ENCODE data around the gene IL20RA.

GRCh38 chr6:136266819-136267875, 17.0 kb upstream of the MTFR2 start:
- PRO-cap, 2 experiments = no peak in any of the 2 experiments

DNA sequence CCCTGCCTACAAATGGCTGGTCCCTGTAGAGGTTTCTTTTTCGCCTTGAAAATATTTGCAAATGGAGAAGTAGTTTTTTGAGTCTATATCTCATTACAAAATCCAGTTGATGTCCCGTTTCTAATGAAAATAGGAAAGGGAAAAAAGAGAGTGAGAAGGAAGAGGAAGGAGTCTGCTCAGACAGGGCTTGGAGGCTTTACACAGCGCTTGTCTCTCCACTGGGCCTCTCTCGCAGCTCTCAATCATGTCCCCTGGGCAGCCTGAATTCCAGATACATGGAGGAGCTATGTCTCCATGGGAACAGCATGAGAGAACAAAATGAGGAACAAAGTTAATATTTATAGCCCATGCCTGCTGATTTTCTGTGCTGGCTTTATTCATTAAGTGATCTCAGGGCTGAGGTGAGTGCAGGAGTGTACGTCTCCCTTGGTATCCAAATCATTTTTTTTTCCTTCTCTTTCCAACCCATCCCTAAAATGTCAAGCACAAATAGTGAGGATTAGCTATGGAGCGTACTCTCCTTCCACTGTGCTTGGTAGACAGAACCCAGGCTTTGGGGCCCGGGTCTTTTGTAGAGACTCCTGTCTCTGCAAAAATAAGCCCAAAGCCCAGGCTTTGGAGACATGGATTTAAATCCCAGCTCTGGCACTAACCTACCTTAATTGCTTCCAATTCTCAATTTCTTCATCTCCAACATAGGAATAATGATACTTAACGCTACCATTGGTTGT, 35.4 kb upstream of the BCLAF1 start:
- PRO-cap, 2 experiments = no peak in any of the 2 experiments

DNA sequence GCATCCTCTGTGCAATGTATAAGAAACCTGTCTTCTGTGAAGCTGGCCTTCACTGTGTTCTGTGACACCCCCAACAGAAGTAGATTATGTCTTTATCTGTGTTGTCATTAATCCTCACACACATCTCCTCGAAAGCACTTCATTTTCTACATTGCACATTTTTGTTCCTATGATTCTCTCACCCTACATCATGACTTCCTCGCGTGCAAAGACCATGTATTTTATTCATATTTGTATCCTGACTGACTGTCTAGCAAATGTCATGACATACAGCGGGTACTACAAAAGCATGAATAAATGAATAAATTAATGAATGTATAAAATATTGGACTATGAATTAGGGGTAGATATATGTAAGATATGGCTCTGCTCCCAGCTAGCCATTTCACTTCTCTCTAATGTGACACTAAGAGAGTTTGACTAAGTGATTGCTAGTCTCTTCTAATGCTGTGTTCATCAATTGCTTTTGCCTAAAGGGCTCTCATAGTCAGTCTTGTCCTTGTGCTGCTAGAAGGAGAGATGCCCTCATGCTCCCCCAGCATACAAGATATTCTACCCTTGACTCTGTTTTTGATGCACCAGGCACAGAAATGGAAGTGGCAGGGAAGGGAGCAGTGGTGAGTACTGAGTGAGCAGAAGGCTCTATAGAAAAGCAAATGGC, 83.2 kb downstream of the MAP3K5 start:
- PRO-cap, 2 experiments = no peak in any of the 2 experiments

GRCh38 chr6:136720183-136720923, 71.9 kb downstream of the MAP3K5 start:
- PRO-cap, 2 experiments = no peak in any of the 2 experiments

DNA sequence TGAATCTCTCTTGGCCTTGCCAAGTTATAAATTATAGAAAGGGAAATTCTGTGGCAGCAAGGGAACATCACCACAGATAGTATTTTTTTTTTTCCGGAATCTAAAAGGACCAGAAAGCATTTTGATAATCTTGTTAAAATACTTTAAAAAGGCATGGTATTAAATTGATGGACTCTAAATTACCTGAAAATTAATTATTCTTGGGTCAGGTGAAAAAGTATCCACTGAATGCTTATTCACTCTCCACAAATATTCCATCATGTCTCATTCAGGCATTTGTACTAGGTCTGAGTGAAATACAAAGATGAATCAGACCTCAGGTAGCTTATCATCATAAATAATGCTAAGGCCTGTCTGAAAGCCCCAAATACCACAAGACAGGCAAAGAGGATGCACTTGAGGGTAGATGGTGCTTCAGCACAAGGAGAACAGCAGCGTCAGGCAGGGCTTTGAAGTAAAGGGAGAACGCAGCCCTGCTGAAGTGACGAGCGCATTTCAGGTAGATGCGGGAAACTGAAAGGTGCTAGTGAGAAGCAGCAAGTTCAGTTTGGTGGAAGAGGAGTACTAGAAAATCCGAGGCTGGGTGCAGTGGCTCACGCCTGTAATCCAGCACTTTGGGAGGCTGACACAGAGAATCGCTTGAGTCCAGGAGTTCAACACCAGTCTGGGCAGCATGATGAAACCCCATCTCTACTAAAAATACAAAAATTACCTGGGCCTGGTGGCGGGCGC, 38.7 kb downstream of the MAP3K5 start:
- PRO-cap, 2 experiments = no peak in any of the 2 experiments

DNA sequence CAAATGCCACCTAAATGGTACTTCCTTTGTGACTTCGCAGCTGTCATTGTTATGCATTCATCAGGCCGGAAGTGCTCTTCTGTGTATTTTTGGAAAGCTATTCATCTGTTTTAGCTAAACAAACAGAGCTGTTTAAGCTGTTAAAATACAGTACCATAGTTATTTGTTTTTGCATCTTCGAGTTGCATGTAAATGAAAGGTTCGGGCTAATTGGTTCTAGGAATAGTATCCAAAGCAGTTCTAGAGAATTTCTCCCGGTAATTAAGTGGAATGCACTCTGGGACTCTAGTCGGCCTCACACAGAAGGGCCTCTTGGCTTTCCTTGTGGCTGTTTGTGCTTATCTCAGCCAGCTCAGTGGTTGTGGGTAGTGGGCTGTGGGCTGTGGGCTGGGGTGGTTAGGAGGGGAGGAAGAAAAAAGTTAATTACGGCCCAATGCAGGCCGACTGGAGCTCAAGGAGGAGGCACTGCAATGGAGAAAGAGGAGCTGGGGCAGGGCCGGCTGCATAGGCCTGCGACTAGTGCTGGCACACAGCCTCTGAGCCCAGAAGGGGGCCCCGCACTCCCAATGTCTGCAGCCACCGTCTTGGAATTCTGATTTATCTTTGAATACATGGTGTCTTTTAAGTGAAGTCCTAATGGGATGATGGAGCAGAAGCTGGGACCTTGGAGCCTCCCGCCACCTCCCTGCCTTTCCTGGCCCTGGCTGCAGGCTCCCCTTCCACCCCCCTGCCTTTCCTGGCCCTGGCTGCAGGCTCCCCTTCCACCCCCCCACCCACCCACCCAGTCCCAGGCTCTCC, 35.0 kb downstream of the SLC35D3 start:
- PRO-cap, 2 experiments = no peak in any of the 2 experiments

GRCh38 chr6:137044829-137045460, at the start of gene IL20RA:
Gene IL20RA (minus strand): TSS chr6:137044965.
- PRO-cap, 2 experiments = no peak in any of the 2 experiments

- PRO-cap, 2 experiments = peak in 2 of 2 experiments; most common plus-strand start chr6:137241949 (in 2); most common minus-strand start chr6:137241778 (in 1)
Observed at GRCh38 chr6:137241575-137242149, 22.5 kb upstream of the IFNGR1 start.

DNA sequence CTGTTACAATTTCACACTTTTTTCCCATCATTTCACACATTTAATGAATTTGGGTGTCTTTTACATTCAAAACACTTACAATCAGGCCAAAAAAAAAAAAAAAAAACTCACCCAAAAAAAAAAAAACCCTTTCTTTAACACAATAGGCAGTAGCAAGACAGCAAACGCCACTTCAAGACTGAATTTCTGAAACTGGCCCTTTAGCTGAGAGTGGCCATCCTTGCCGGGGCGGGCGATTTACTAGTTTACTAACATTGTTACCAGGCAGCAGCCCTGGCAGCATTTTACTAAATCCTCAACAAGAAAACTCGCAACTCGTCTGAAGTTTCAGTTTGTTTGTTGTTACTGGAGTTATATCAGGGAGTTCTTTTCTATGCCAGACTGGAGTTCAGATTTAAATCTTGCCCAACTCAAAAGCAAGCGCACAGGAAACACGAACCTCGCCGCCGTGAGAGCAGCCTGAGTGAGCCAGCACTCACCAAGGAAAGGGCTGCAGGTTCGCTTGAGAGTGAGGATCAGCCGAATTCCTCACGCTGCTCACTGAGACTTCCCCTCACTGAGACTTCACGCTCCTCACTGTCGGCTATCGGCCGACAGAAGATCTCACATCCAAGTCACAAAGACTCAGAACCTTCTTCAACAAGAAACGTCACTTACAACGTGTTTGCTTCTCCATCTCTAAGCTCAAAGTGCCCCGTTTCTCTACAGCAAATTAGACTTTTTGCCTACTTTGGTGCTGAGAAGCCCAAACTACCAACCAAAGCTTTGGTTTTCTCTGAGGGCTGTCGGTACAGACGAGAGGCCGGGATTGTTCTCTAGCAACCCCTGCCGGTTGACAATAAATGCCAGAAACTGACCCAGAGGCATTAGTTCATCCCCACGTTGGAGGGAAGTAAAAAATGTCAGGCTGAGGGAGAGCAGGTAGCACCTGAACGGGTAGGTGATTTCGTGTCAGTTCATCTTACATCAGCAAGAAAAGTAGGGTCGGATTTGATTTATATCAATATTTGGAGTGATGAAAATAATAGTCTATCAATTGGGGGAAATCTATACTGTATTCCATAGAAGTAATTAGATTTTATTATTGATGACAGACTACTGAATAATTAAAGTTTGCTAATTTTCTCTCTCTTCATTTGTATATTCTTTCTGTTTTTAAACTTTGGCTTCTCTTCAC, 78.8 kb downstream of the OLIG3 start:
- PRO-cap, 2 experiments = peak in 2 of 2 experiments; most common minus-strand start position 542 of the sequence (in 1)

- PRO-cap, 2 experiments = peak in 2 of 2 experiments; most common minus-strand start chr6:137707784 (in 2)
Observed at GRCh38 chr6:137707451-137707889, 159.6 kb upstream of the TNFAIP3 start.

DNA sequence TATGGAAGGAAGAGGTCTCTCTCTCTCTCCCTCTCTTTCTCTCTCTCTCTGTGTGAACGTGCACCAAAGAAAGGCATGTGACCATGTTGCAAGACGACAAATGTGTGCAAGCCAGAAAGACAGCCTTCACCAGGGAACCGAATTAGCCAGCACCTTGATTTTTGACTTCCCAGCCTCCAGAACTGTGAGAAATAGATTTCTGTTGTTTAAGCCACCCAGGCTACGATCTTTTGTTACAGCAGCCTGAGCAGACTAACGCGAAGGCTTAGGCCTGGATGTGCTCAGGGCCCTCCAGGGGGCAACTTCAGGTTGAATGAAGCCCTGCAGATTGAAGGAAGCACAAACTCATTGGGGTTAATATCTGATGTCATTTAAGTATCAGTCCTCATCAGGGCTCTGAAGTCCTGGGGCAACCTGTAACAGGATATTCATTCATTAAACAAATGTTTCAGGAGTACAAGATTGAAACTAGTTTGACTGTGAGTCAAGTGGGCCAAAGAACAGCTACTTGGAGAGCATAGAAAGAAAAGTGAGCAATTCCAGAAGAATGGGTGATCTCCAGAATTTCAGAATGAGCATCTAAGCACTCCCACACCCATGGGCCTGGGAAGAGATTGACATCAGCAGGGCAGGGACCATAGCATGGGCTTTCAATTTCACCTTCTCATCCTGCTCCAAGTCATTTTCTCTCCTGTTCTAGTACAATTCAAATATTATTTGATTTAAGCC, 157.3 kb upstream of the TNFAIP3 start:
- PRO-cap, 2 experiments = no peak in any of the 2 experiments

- PRO-cap, 2 experiments = no peak in any of the 2 experiments
Observed at GRCh38 chr6:137715493-137716270, 151.4 kb upstream of the TNFAIP3 start.

GRCh38 chr6:137717201-137718063, 149.6 kb upstream of the TNFAIP3 start:
- PRO-cap, 2 experiments = no peak in any of the 2 experiments

- PRO-cap, 2 experiments = peak in 1 of 2 experiments; most common plus-strand start chr6:137729213 (in 1)
Observed at GRCh38 chr6:137728669-137729413, 138.2 kb upstream of the TNFAIP3 start.

DNA sequence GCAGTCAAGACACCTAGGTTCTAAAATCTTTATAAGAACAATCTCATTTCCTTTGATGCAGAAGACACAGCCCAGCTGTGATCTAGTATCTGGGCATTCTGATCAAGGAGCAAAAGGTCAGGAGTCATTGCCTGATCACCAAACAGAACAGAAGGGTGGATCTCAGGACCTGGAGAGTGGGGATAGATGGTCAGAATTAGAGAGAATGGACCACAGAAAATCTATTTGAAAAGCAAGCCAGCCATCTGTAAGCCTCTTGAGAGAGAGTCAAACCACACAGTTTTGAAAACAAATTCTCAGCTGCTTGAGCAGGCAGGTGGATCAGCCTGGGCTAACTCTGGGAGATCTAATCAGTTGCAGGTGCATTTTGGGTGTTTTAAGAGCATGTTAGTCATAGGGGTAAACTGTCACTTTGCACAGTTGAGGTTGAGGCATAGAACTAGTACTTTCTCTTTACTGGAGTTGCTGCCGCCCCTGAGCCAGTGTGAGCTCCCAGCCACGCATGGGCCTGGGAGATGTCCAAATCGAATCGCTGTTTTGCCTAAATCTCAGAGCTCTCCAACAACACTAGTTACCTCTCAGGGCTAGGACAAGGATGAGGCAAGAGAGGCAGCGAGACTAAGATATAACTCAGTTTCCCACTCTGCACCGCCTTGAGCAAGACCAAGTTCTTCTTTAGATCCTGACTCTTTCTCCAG, 130.7 kb upstream of the TNFAIP3 start:
- PRO-cap, 2 experiments = peak in 1 of 2 experiments; most common plus-strand start position 419 of the sequence (in 1)

GRCh38 chr6:137792686-137792992, 74.4 kb upstream of the TNFAIP3 start:
- PRO-cap, 2 experiments = no peak in any of the 2 experiments

DNA sequence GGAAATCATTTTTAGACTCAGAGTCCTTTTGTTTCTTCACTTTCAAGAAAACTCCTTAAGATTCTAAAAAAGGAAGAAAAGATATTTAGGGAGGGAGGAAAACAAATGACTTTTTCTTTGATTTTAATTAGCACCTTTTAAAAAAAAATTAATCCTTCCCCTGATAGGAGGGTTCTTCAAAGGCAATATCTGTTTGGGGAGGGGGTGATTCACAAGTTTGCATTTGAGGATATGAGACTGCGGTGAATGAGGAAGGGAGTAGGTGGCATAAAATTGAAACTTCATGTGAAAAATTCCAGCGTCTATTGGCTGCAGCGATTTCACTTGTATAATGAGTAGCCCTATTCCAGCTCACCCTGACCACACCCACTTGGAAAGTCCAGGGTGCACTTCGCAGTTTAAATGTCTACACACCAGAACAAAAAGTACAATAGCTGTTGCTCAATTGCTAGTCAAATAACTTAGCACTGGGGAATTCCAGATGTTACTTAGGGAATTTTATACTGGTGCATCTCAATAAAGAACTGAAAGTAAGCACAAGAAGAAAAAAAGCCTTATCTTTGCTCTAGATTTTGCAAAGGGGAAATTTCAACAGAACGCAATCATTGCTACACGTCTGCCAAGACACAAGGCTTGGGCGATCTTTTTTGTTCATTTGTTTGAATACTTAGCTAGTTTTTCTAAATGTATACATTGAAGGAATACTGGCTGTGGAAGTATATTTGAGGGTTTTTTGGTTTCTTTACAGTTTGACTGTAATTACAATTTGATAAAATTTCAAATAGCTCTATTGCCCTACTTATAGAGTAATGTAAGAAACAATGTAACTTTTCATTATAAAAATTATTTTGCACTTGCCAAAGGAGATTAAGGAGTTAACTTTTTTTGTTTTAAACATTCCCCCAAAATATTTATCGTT, 6.3 kb downstream of the TNFAIP3 start:
- PRO-cap, 2 experiments = peak in 2 of 2 experiments; most common minus-strand start position 248 of the sequence (in 2)

- PRO-cap, 2 experiments = peak in 2 of 2 experiments; most common plus-strand start chr6:137904744 (in 1); most common minus-strand start chr6:137904661 (in 2)
Observed at GRCh38 chr6:137904341-137904831, 37.3 kb downstream of the TNFAIP3 start.

- PRO-cap, 2 experiments = no peak in any of the 2 experiments
Observed at GRCh38 chr6:137910421-137910904, 43.4 kb downstream of the TNFAIP3 start.

GRCh38 chr6:137927778-137928100, 60.7 kb downstream of the TNFAIP3 start:
- PRO-cap, 2 experiments = no peak in any of the 2 experiments

Measured in Metastatic Liver Carcinoma in the Adrenal Gland (tissue), 2 donors.